Metastatic Lung Carcinoma in the Adrenal Gland (tissue), 1 donor: ENCODE measurements around a stretch of chr6.

GRCh38 chr6:137702829-137703344 lies 164.2 kb upstream of the TNFAIP3 start:
- PRO-cap, result no peak

DNA sequence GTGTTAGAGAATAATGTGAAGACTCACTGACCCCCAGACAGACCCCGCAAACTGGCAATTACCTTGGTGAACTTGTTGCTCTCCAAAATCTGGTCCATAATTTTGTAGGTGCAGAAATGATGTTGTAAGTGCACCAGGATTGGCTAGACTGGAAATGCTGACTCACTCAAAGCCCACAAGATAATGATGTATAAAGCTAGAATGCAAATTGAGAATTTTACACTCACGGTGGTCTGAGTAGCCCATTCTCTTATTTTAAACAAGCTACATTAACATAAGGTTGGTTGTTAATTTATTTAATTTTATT lies 74.4 kb upstream of the TNFAIP3 start:
- PRO-cap, result no peak

GRCh38 chr6:137849214-137849771 lies 17.8 kb upstream of the TNFAIP3 start:
- PRO-cap, result no peak

DNA sequence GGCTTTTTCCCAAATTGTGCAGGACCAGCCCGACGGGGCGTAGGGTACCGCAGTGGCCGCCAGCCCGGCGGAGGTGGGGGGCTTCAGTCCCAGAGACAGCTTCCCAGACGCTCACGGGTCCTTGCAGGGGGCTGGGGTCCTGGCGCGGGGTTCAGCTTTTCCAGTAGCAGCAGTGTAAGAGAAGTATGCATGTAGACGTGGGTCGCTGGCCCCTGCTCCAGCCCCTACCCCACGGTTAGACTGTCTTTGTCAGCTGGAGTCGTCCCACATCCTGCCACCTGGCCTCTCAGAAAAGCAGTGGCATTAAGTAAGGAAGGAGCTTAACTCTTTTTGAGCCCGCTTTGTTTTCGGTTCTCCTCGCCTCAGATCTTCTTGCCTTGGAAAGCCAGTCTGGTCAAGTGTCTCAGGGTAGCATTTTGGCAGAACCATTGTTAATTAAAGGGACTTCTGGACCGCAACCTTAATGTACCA lies 911 bp downstream of the TNFAIP3 start:
- PRO-cap, result bidirectional peak, plus-strand start at position 297 of the sequence, minus-strand start at position 277 of the sequence

GRCh38 chr6:137879014-137879386 lies 11.9 kb downstream of the TNFAIP3 start:
- PRO-cap, result no peak

DNA sequence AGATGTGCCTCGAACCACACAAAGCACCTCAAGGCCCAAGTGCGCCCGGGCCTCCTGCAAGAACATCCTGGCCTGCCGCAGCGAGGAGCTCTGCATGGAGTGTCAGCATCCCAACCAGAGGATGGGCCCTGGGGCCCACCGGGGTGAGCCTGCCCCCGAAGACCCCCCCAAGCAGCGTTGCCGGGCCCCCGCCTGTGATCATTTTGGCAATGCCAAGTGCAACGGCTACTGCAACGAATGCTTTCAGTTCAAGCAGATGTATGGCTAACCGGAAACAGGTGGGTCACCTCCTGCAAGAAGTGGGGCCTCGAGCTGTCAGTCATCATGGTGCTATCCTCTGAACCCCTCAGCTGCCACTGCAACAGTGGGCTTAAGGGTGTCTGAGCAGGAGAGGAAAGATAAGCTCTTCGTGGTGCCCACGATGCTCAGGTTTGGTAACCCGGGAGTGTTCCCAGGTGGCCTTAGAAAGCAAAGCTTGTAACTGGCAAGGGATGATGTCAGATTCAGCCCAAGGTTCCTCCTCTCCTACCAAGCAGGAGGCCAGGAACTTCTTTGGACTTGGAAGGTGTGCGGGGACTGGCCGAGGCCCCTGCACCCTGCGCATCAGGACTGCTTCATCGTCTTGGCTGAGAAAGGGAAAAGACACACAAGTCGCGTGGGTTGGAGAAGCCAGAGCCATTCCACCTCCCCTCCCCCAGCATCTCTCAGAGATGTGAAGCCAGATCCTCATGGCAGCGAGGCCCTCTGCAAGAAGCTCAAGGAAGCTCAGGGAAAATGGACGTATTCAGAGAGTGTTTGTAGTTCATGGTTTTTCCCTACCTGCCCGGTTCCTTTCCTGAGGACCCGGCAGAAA lies 14.2 kb downstream of the TNFAIP3 start:
- PRO-cap, result no peak

DNA sequence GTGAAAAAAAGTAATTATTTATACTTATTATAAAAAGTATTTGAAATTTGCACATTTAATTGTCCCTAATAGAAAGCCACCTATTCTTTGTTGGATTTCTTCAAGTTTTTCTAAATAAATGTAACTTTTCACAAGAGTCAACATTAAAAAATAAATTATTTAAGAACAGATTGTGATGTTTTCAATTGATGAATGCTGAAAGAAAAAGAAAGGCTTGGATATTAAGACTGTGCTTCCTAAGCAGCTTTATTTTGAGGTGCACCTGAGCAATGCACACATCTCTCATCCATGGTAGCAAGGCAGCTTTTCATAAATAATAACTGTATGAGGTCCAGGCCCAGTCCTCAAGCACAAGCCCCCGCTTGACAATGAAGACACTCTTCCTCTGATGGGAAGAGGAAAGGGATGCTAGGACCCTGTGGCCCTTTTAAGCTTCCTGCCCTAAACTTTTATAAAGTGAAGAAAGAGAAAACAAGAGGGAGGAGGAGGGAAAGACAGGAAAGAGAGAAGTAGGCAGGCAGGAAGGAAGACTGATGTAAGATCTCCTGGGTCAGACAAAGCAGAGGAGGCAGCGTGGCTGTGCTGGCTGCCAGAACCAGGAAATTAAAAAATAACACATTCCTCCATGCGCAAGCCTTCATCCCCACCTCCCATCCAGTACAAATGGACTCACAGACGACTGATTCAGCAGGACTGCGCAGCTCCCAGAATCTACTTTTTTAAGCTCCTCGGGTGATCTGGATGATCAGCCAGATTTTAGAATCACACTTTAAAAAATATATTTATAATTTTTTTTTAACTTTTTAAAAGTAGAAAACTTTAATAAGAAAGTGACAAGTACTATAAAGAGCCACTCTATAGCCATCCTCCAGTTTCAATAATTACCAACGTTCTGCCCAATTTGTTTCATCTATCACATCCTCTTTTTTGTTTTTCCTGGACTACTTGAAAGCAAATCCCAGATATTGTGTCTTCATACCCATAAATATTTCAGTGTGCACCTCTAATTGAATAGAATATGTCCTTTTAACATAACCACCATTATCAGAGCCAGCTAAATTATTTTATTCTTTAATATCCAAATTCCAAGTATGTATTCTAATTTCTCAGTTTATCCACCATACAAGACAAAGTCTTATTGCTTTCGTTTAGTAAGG lies 16.5 kb downstream of the TNFAIP3 start:
- PRO-cap, result no peak

- PRO-cap, result no peak
Measured at GRCh38 chr6:137957480-137957743, 90.4 kb downstream of the TNFAIP3 start.

DNA sequence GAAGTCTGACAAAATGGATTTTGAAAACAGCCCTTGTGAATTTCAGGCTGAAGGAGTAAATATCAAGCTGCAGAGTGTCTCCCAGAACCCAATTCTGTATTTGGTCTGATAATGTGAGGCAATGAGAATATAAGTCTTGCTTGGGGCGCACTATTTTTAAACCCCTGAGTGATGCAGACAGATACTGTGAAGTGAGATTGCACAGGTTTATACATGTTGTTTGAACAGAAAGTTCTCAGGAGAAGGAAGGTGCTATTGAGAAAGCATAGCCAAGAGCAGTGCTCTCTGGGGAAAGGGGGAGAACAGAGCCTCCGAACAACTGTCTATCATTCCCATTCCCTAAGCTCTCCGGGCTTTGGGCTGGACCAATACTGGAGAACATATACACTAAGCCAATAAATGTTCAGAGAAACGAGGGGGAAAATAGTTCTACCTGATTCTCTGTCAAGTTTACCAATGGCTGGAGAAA lies 75.8 kb downstream of the PERP start:
- PRO-cap, result no peak

- PRO-cap, result no peak
Measured at GRCh38 chr6:138104566-138105350, 2.5 kb downstream of the PERP start.

GRCh38 chr6:138403160-138403853 lies 716 bp upstream of the HEBP2 start:
- PRO-cap, result no peak

DNA sequence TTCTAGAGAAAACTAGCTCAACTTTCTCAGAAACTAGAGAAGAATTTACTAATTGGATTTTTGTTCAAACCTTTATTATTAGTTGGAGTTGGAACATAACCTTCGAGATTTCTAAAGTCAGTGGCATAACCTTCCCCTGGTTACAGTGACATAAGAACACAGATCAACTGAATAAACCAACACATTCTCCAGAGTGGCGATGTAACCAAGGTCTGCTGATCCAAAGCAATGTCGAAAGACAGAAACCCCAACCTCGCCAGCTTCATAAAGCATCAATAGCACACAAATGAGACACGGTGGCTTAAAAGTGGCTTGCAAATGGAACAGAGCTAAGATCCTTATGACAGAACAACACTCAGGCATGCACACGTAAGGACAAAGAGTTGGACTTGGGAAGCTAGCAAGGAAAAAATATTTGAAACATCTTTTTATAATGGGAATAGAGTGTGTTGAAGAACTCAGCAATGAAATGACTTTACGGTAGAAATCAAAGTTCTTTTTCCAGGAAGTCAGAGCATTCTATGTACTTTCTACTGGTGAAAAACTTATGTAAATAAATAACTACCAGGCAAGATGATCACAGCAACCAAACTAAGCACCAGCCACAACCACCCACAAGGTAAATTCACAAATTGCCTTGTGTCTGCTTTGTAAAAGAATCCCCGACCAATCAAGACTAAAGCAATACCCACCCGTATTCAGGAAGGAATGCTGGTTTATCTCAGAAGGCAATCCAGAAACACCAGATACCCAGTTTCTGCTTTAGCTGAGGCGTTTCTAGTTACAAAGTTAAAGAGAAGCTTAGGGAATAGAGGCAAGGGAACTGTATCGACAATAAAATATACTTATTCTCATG lies 61.0 kb upstream of the NHSL1 start:
- PRO-cap, result no peak

DNA sequence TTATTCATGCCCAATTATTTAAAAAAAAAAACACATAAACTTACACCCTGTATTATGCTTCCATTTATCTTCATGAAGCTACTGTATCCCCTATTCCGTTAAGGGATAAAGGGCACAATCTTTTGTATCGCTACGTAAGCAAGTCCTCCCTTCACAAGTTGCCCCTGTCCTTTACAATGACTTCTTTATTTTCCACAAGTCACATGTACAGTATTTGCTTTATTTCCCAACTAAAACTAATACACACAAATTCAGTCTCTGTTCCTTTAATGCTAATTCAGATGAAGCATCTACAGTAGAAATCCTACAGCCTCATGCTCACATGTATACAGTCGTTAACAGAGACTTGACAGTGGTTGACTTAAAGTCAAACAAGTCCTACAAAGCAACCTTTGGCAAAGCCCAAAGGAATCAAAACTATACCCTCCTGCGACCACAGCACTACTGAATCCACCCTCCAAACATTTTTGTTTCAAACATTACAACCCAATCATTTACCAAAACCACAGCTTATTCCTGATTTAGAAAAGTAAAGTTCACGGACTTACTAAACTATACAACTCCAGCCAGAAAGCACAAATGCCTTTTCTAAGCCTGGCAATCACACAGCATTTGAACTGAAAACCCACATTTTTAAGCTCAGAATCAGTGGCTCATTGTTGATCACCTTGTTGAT lies 70.7 kb upstream of the NHSL1 start:
- PRO-cap, result no peak

- PRO-cap, result no peak
Measured at GRCh38 chr6:138772712-138773069, 878 bp upstream of the CCDC28A start.

DNA sequence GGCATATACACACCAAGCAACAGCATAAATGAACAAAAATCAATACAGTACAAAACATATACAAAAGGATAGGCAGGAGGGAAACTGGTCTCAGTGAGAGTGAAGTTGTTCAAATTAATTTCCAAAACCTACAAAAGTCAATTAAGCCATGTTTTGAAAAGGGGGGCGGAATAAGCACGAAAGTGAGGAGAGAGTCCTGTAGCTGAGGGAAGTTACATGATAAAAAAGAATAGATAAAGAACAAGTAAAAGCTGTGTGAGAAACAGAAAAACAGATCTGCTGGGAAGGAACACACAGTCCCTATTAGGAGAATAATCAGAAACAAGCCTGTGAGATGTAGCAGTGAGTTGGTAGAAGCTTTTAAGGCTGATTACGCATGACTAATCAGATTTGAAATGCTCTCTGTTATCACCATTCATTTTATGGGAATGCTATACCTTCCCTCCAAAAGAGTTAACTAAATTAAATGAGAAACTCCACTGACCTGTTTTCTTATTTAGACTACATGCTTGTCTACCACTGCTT lies 15.9 kb downstream of the REPS1 start:
- PRO-cap, result no peak

- PRO-cap, result no peak
Measured at GRCh38 chr6:138977899-138978808, 9.9 kb downstream of the REPS1 start.

DNA sequence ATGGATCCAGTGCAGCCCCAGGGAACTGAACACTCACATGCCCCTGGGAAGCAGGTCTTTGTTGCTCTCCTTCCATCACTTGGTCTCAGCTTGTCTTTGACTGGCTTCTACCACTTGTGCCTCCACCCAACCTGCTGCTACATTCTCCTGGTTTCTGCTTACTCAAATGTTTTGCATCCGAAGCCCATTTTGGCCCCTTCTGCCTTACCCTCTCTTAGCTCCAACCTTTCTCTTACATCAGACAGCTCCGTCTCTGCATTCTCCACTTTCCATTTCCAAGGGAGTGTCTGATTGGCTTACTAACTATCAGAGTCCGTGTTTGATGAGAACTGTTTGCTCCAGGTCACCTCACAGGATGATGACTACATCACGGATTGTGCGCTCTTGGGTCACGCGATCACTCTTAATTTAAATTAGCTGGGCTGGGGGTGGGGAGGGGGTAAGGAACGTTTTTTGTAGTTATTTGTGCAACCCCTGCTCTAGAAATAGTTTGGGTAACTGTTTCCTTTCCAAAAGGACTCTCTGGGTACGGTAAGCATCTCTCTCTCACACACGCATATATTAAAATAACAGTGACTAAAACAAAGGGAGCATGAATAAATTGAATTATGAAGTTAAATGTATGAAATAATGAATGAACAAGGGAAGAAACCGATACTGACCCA lies 809 bp upstream of the ABRACL start:
- PRO-cap, result unidirectional peak, minus-strand start at position 277 of the sequence

DNA sequence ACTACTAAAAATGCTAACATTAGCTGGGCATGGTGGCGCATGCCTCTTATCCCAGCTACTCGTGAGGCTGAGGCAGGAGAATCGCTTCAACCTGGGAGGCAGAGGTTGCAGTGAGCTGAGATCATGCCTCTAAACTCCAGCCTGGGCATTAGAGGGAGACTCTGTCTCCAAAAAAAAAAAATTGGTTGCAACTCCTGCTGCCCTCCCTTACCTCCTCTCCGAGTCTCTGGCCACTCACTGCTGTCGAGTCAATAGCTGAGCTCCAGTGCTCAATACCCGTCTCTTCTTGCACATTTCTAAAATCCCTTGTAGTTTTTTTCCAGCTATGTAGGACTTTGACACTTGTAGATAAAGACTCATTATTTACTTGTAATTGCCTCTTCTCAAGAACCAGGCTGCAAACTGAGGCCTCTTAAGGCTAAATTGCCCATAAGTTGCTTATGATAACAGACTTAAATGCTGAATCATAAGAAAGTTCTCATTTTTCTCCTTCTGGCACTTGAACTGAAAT lies 13.8 kb downstream of the HECA start:
- PRO-cap, result no peak

DNA sequence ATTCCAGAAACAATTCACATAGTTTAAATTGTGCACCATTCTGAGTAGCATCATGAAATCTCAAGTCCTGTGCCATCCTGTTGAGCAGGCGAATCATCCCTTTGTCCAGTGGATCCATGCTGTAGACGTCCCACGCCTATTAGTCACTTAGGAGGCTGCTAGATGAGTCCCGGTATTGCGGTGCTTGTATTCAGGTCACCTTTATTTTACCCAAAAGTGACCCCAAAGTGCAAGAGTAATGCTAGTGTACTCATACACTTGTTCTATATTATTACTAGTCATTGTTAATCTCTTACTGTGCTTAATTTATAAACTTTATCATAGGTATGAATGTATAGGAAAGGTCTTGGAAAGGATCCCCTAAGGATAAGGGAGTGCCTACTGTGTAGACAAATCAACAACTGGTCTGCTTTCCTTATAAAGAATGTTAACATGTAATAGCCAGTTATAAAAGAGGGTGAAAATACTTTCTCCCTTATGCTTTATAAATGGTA lies 46.5 kb downstream of the HECA start:
- PRO-cap, result no peak

DNA sequence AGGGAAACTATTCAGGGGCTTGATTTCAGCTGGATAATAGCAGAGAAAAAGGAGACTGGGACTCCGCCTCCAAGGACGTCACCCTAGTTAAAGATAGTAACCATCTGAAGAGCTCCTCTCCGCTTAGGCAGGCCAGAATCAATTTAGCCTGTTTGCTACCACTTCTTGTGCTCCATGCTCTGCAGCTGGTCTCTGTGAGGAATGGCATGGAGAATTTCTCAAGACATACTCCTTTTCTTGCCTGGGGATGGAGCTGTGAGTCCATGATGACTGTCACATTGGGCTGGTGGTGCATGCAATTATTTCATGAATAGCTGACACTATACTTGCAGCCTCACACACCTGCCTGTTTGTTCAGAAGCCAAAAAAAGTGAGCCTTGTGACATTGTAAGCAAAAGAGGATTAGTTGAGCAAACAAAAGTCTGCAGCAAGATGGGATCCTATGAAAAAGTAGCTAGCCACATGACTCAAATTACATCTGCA lies 61.4 kb downstream of the TXLNB start:
- PRO-cap, result no peak